Jejunum (tissue), 1 donor: ENCODE measurements around a stretch of chr3.

- PRO-cap: no peak
These were observed 15.4 kb downstream of the ZBTB38 start for GRCh38 chr3:141383504-141384274.

DNA sequence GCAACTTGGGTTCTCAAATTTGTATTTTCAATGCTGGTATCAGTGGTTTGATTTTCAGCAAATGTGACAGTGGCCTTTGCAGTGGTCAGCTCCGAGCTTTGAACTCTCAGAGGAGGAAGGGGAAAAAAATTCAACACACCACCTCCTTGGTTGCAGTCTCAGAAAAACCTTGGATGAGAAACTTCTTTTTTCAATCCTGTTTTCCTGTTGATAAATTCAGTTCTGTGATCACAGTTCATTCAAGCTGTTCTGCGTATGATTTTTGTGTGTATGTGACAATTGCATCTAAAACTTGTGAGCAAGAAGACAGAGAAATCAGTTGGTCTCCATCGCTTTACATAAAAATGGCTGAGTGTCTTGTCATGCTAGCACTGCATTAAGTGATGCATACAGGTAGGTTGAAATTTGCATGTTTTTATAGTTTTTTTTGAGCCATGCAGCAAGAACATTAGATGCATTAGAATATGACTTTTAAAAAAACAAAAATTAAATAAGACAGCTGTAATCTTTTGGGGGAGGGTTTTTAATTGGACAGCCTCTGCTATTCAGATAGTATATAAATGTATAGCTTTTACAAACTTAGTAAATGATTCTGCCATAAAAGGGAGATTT is 19.3 kb downstream of the ZBTB38 start:
- PRO-cap: no peak

- PRO-cap: no peak
These were observed 42.2 kb downstream of the ZBTB38 start for GRCh38 chr3:141410207-141411216.

DNA sequence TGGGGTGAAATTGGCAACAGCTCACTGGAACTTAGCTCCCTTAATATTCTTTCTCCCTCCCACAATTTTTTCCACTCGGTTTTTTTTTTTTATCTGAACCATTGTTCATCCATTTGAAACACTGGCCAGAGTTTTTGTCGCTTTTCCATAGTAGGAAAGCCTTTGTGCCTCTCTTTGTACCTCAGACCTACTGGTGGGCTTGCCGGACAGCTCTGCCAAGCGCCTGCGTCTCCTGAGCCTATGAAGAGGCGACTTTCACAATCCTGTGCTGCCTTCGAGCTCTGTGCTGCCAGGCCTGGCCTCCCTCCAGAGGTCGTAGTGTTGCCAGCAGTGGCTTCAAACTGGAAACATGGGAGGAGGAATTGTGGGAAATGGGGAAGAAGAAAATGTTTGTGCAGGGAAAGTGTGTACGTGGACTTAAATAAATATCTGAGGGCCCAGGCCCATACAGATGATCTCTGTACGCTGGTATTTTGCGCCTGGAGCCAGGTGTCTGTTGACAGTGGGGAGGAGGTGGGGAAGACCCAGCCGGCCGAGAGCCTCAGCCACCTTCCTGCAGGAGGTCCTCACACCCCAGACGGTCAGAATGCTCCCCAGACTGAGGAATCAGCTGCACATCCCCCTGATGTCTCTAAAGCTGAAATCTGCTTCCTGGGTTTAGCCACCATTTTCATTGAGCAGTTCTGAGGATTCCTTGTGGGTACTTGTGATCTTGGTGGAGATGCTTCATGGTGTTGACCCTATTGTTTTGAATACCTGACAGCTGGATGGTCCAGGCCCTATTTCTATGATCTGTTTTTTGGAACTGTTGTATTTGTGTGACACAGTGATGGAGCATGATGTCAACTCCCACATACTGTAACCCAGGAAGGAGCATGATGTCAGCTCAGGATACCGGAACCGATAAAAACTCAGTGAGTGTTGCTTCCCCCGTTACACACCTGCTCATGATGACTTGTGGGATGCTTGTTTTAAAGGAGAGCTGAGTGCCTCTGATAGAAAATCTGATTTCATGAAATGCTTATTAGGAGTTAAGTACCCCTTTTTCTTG is 44.7 kb downstream of the ZBTB38 start:
- PRO-cap: no peak

GRCh38 chr3:141444831-141445424 is 41.9 kb upstream of the RASA2 start:
- PRO-cap: no peak

- PRO-cap: no peak
These were observed 31.9 kb upstream of the RASA2 start for GRCh38 chr3:141454861-141455395.

DNA sequence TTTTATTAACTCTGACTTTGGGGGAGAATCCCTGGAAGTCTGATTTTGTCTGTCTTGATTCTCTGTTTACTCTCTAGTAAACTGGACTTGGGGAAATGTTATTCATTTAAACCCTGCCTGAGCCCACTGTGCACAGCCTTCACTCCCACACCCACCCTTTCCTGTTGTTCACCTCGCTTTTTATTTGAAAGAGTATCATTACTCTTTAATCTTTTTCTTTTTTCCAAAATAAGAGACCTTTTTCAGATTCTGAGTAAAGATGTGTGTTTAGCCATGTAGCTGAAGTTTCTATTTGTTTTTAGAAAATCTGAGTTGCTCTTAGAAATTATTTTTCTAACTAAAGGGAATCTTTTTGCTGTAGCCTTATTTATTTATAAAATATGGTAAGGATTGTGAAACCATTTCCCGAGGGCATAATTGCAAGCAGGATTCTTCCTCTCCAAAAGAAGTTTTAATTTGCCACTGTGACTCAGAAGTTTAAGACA is 43.3 kb downstream of the RASA2 start:
- PRO-cap: no peak

- PRO-cap: bidirectional peak, plus-strand start at chr3:141660338, minus-strand start at chr3:141660275
These were observed 78.0 kb upstream of the RNF7 start for GRCh38 chr3:141660150-141660485.

GRCh38 chr3:141739194-141739725 is 1.2 kb downstream of the RNF7 start:
- PRO-cap: unidirectional peak, minus-strand start at chr3:141739284

- PRO-cap: no peak
These were observed 201 bp downstream of the GRK7 start for GRCh38 chr3:141763451-141763767.

DNA sequence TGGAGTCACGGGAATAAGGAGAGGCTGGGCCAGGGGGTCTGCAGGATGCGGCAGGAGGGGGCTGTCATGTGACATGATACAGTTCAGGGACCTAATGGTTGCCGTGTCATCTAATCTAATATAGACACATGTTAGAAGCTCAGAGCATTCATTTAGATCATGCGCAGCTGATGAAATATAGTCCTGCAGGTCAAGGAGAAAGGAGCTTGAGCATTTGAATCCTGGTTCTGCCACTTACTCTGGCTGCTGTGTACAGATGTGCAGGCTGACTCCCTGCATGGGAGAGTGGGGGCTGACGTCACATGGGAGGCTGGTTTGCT is 32.6 kb downstream of the GRK7 start:
- PRO-cap: no peak

DNA sequence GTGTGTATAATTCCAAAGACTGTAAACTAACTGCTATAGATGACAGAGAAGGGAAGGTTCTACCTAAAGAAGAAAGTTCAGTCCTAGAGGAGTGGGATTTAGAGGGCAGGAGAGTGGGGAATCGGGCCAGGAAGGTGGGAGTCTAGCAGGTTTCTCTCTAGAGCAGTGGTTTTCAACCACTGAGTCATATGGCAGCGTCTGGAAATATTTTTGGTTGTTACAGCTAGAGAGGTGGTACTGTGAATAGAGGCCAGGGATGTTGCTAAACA is 28.6 kb downstream of the ATP1B3 start:
- PRO-cap: no peak

- PRO-cap: no peak
These were observed 117.1 kb downstream of the TFDP2 start for GRCh38 chr3:142032037-142032765.

- PRO-cap: no peak
These were observed 45.1 kb upstream of the GK5 start for GRCh38 chr3:142270553-142270881.

DNA sequence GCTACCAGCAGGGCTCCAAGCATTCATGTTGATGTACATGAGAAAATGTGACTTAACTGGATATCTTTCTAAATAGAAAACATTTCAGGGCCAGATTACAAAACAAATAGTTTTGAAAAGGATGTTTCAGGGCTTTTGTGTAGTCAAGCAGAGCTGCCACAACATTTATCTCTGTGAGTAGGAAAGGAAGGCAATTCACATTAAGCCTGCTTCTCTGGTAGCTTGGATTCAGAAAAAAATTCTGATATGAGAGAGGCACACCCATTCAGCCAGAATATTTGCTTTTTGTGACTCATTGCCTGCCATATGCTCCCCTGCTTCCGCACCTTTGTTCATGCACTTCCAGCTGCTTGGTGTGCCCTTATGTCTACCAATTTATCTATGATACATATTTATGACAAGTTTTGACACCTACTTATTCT is 22.8 kb downstream of the PLS1 start:
- PRO-cap: no peak

GRCh38 chr3:142645218-142645827 is 49.1 kb downstream of the PLS1 start:
- PRO-cap: unidirectional peak, minus-strand start at chr3:142645485

- PRO-cap: no peak
These were observed 25.8 kb downstream of the PCOLCE2 start for GRCh38 chr3:142862786-142863846.

DNA sequence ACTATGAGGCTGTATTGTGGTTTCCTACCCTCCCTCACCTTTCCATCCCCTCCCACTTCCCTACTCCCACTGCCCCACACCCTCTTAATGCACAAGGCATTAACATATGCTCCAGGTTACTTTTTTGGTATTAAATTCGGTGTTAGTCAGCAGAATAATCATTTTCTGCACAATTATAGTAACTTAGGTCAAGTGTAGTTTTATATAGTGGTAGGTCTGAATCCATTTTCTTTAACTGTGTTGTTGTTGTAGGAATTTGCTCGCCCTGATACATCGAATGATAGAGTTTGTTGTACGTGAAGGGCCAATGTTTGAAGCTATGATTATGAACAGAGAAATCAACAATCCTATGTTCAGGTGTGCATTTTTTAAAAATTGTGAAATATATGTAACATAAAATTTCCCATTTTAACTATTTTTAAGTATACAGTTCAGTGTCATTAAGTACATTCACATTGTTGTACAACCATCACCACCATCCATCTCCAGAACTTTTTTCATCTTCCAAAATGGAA is 25.6 kb downstream of the U2SURP start:
- PRO-cap: no peak

- PRO-cap: no peak
These were observed 54.9 kb downstream of the U2SURP start for GRCh38 chr3:143056124-143056725.

GRCh38 chr3:143124452-143125610 is 5.3 kb downstream of the CHST2 start:
- PRO-cap: no peak